ENCODE measurements around the gene PBXIP1.

DNA sequence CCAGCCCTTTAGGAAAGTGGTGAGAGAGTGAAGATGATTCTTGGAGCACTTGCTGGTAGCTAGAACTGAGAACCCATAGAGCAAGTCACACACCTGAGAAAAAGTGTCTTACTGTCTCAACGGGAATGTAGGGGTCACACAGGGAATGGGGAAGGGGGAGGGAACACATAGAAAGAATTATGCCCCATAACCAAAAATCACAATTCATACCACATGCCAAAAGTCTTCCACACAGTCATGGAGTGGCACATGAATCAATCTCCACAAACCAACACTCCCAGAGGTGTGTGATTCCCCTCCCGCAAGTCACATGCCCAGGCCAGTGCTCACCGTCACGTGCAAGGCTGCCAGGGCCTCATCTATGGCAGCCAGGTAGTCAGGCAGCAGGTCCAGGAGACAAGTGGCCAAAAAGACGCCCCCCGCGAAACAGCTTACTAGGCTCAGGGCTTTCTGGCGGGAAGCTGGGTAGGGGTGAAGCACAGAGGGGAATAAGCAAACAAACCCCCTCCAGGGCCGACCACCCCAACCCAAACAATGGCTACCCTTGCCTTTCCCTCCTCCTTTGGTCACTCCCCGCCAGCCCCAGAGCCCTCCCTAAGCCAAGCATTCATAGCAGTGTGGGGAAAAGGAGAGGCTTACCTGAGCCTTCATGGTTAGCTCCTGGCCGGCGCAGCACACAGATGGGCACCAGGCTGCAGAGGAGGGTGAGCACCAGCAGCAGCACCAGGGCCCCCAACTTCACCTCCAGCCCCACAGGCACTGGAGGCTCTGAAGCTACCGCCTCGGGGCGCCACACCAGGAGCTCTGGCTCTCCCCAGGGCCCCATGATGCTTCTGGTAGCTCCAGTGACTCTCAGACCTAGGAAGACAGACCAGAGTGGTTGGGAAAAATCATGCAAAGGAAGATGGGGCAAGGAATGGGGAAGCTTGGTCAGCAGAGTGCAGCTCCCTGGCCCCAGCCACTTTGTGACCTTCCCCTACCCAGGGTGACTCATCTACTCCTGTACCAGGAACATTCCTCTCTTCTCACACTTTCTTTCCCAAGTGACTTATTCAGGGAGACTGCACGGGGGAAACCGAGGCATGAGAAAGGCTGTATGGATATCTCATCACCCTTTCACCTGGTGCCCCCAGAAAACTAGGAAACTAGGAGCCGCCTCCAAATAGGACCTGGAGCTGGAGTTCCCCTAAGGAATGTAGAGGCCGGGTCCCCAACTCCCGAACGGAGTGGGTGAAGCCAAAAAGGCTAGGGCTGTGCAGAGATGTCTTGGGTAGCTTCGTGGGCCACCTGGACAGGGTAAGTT, 996 bp downstream of the SLC39A1 start:
- PRO-cap = no peak

DNA sequence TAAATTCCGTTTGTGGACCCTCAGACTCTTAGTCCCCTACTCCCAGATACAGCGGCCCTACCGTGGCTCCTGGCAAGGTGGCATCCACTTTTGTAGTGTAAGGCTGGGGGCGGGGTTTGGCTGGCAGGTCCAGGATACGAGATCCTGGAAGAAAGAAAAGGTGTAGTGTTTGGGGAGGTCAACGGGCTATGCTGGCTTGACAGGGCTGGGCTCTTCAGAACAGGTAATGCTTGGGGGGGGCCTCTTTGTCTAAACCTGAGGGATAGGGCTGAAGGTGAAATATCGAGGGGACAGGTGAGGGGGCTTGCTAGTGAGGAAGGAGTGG, 348 bp downstream of the CREB3L4 start:
- PRO-cap = bidirectional peak, plus-strand start at position 163 of the sequence, minus-strand start at position 64 of the sequence

GRCh38 chr1:153972065-153973181, 4.7 kb downstream of the CREB3L4 start:
- PRO-cap = no peak

- PRO-cap = no peak
Measured at GRCh38 chr1:154174598-154175095, 17.3 kb downstream of the TPM3 start.

DNA sequence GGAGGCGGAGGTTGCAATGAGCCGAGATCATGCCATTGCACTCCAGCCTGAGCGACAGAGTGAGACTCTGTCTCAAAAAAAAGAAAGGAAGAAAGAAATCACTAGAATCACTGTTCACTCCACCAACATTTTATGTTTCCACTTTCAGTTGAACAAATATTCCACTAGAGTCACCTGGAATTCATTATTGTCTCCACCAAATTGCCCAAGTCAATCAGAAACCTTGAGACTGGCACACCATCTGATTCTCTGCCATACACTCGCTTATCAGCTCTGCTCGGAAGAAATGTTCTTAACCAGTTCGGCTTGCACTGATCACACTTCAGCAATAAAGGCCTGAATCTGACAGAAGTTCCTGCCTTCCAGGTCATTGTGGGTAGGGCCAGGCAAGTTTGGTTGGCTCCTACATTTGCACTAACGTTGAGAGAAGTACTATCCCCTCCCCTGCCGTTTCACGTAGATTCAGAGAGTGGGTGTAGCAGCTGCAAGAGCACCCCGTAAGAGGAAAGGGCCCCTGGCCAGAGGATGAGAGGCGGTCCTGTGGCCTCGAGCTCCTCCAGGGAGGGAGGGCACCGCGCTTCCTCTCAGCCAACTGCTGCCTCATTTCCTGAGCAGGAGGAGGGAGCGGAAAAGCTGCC, 9.9 kb downstream of the TPM3 start:
- PRO-cap = bidirectional peak, plus-strand start at position 610 of the sequence, minus-strand start at position 558 of the sequence

DNA sequence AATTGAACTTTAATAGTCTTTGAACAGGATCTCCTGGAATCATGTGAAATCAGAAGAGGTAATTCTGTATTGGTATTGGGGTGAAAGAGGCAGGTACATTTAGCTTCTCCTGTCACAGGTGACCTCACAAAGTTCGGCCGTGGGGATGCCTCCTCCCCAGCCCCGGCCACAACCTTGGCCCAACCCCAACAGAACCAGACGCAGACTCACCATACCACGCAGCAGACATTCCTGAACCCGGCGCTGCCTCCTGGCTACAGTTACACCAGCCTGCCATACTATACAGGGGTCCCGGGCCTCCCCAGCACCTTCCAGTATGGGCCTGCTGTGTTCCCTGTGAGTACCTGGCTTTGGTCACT, 11.7 kb upstream of the HAX1 start:
- PRO-cap = no peak

DNA sequence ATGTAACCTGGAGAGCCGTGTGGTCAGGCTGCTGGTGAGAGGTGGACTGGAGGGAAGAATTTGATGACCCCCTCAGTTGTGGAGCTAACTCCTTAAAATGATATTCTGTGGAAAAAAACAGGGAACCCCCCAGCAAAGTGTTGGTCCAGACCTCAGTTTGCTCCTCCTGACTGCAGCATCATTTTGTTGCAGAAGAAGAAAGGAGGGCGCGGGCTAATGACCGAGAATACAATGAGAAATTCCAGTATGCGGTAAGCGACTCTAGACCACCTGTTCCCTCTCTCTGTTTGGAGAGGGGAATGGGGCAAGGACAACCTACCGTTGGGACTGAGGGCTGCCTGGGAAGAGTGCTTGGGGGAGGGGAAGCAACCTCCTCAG, 4.9 kb downstream of the ATP8B2 start:
- PRO-cap = no peak

- PRO-cap = no peak
Measured at GRCh38 chr1:154423272-154424116, 18.4 kb downstream of the IL6R start.

- PRO-cap = no peak
Measured at GRCh38 chr1:154436426-154436999, 31.4 kb downstream of the IL6R start.

GRCh38 chr1:154463129-154463381, 39.0 kb upstream of the TDRD10 start:
- PRO-cap = no peak

GRCh38 chr1:154464726-154465393, 37.2 kb upstream of the TDRD10 start:
- PRO-cap = no peak

DNA sequence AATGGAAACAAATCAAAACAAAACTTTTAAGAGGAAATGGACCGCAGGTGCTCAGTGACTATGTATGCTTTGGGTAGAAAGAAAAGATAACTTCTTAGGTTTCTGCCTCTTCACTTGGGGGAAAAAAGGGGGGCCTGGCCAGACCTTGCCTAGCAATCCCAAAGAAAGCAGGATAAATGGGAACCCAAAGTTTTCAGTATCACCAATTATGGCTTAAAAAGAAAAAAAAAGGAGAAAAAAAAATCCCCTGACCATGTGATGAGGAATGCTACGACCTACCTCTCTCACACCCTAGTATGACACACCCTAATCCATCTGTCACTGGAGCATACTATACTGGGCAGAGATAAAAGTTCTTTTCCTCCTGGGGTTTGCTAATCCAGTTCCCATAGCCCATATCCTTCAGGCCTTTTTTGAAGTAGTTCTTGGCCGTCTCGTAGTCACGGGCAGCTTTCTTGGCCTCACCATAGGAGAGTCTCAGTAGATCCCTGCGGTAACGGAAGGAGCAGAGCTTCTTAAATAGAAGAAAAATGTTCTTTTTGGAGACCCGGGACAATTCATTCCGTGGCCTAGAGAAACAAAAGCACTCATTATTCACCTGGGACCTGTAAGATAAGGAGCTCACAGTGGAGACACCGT, 17.0 kb downstream of the CHRNB2 start:
- PRO-cap = no peak

GRCh38 chr1:154599208-154600163, 8.5 kb downstream of the ADAR start:
- PRO-cap = no peak

- PRO-cap = no peak
Measured at GRCh38 chr1:154715930-154716241, 107.9 kb upstream of the ADAR start.

- PRO-cap = no peak
Measured at GRCh38 chr1:154946084-154946937, 9.6 kb downstream of the PBXIP1 start.

DNA sequence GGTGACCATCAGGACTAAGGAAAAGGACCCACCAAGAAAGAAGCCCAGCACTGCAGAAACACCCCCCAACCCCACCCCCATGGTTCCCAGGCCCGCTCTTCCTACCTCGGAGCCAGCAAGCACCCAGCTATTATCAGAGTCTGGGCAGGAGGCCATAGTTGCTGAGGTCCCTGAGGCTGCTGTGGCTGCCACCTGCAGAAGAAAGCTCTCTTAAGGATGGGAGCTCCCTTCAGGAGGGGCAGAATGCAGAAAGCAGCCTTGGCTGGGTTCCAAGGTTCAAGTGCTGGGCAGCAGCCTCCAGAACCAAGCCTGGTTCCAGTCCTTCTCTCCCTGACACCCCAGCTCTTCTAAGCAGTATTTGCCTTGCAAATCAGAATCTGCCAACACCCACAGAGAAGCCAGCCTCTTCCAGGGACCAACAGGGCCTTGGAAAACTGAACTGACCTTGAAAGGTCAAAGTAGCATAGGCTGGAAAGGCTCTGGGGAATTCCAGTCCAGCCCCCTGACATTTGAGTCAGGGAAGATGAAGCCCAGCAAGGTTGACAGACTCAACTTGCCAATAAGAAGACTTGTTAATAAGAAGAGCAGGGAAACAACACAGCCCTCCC, 2.2 kb downstream of the PBXIP1 start:
- PRO-cap = no peak

DNA sequence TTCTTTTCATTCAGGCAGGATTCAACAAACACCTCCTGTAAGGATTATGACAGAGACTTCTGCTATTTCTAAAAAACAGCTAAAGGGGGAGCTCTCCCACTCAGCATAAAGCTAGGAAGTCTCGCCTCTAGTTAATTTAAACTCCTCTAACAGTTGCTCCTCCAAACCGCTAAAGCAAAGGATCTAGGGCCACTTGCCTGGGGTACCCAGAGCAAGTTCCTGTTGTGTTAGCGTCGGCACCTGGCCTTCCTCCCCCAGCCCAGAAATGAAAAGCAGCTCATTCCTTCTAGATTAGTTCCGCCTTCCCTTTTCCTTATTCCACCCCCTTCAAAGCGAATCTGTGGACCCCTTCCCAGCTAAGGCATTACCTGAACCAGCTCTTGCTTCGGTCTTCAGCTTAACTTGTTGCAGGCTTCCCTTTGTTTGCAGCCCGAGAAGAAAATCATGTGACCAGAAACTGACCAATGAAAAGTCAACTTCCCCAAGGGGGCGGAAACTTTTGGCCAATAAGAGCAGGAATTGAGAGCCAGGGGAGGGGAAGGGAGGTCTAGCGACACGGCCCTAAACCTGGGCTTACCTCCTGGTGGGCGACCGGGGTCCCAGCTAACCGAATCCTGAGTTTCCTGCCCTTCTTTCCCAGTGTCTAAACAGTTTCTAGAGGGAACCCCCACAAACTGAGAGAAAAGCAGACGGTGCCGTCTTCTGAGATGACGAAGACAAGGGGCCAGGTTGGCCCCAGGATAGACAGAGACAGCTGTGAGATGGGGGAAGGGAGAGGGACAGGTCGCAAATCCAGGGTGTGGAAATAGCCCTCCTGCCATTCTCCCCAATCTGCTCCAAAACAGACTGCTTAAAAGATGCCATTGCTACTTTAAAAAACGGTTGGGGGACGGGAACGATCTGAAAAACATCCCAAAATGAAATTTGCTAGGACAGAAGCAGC, at the start of gene PBXIP1:
Gene PBXIP1 (minus strand): TSS at position 399 of the 943 bp plus-strand sequence.
- PRO-cap = bidirectional peak, plus-strand start at position 529 of the sequence, minus-strand start at position 399 of the sequence

GRCh38 chr1:155016953-155017902, 14.6 kb downstream of the ZBTB7B start:
- PRO-cap = bidirectional peak, plus-strand start at chr1:155017471, minus-strand start at chr1:155017283

- PRO-cap = no peak
Measured at GRCh38 chr1:155043095-155044229, 7.7 kb upstream of the ADAM15 start.

GRCh38 chr1:155092186-155092490, 13.5 kb downstream of the EFNA3 start:
- PRO-cap = no peak